Testis (tissue), 5 donors: ENCODE measurements around a stretch of chr11.

DNA sequence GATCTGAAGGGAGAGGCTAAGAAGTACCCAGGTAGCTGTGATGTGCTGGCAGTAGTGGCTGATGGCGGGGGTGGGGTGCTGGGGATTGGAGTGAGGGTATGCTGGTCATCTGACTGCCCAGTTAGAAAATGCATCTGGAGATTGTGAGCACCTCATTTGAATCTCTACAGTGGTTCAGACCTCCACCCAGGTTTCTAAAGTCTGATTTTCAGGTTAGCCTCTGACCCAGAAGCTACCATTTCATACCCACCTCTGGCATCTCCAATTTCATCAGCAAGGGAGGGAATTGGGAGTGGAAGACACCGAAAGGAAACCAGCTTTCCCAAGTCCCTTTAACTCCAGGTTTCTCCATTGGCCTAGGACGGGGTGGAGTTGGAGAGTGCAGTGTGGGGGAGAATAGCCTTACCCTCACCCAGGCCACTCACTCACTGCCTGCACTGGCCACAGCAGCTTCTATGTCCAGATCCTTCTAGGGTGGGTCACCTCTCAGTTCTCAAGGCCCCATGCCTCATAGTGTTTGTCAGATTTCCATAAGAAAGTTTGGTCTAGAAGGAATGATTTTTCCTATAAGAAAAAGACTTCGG, 2.5 kb downstream of the OAF start:
- PRO-cap, 3 experiments, result no peak in any of the 3 experiments
- RAMPAGE, long total RNA, 2 experiments, result no peak in any of the 2 experiments
- RRBS, result no CpG with 5 or more reads among the region's 4 CpGs

DNA sequence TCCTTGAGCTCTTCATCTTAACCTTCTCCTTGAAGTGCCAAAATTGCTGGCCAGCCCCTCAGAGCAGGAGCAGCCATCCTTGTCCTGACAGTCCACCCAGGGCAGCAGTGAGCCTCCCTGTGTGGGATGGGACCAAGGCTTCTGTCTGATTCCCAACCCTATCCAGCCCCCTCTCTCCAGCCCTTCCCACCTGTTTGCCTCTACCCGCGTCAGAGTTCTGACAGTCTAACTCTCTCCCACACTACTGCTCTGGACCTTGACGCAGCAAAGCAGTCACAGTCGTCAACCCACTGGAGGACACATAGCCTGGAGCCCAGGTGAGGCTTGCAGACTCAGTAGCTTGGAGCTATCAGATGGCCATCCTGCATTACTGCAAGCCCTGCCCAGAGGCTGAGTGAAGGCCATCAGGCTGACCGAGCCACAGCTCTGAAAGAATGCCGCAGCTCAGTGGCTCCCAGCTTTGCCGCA, 3.7 kb downstream of the OAF start:
- PRO-cap, 3 experiments, result no peak in any of the 3 experiments
- RAMPAGE, long total RNA, 2 experiments, result no peak in any of the 2 experiments
- RRBS, result no CpG with 5 or more reads among the region's 7 CpGs

GRCh38 chr11:120228813-120229677, 10.9 kb upstream of the POU2F3 start:
- PRO-cap, 3 experiments, result no peak in any of the 3 experiments
- RAMPAGE, long total RNA, 2 experiments, result no peak in any of the 2 experiments
- RRBS, result no CpG with 5 or more reads among the region's 18 CpGs

- PRO-cap, 3 experiments, result no peak in any of the 3 experiments
- RAMPAGE, long total RNA, 2 experiments, result no peak in any of the 2 experiments
- RRBS, result no CpG with 5 or more reads among the region's 2 CpGs
Measured at GRCh38 chr11:120236502-120236876, 3.5 kb upstream of the POU2F3 start.

- PRO-cap, 3 experiments, result no peak in any of the 3 experiments
- RAMPAGE, long total RNA, 2 experiments, result no peak in any of the 2 experiments
- RRBS, result no CpG with 5 or more reads among the region's 23 CpGs
Measured at GRCh38 chr11:120255306-120256094, 15.6 kb downstream of the POU2F3 start.

DNA sequence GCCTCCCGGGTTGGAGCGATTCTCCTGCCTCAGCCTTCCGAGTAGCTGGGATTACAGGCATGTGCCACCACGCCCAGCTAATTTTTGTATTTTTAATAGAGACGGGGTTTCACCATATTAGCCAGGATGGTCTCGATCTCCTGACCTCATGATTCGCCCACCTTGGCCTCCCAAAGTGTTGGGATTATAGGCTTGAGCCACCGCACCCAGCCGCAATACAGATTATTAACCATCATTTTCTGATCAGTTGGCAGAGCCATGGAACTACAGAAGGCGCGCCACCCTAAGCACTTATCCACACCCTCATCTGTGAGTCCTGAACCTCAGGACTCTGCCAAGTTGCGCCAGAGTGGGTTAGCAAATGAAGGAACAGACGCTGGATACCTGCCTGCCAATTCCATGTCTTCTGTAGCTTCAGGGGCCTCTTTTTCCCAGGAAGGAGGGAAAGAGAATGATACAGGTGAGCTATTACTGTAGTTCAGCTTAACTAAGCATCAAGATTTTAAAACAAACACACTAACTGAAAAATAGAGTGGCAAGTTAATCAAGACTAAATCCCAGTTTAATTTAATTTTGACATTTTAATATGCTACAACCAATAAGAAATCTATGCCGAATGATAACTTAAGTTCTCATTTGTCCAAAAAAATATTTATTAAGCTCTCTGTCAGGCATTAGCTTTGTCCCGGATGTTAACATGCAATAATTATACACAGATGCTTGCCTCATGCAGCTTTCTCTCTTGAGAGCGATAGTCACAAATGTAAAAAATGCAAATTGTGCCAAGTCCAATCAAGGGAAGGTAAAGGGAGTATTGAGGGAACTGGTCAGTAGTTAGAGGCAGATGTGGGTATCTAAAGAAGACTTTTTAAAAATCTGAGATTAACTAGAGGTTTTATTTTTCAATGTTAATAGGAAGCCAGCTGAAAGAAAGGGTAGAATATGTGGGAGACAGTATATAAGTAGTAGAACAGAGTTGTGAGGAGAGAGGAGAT, 60.0 kb upstream of the GRIK4 start:
- PRO-cap, 3 experiments, result no peak in any of the 3 experiments
- RAMPAGE, long total RNA, 2 experiments, result no peak in any of the 2 experiments
- RRBS, result no CpG with 5 or more reads among the region's 16 CpGs

DNA sequence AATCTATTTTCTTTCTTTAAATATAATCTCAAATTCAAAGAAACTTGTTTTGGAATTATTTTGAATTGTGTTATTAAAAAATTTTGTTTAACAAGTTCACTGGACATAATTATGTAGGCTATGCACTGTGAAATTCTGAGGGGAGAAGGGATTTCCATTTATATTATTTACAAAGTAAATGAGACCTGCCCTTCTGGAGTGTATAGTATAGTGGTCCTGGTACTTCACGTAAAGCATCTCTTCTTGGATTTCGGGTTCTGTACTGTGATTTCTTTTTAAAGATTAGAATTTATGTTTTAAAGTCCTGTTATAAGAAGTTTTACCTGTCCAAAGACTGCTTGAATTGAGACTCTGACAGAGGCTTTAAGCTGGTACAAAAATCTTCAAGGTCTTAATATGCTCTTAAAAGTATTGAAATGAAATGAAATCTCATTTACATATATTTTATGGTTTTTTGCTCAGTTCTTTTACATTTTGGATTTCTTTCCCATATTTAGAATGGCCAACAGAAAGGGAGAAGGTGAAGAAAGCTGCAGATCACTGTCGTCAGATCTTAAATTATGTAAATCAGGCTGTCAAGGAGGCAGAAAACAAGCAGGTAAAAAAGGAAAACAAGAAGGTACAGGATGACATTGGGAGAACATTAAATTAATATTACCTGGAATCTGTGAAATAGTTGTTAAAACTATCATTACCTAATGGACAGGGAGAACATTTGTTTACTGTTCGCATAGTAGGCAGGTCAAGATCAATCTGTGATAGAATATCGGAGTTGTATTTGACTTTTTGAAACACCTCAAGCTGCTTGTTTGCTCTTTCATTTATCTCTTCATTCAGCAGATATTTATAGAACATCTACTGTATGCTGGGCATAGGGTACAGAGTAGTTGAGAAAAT, 42.5 kb upstream of the GRIK4 start:
- PRO-cap, 3 experiments, result no peak in any of the 3 experiments
- RAMPAGE, long total RNA, 2 experiments, result no peak in any of the 2 experiments
- RRBS, result no CpG with 5 or more reads among the region's 5 CpGs

- PRO-cap, 3 experiments, result peak in 2 of 3 experiments; most common plus-strand start chr11:120511277 (in 2)
- RAMPAGE, long total RNA, 2 experiments, result no peak in any of the 2 experiments
- RRBS, result 2% methylated on average over 18 of the region's 41 CpGs
Measured at GRCh38 chr11:120511078-120511484, 467 bp upstream of the GRIK4 start.

- PRO-cap, 3 experiments, result no peak in any of the 3 experiments
- RAMPAGE, long total RNA, 2 experiments, result no peak in any of the 2 experiments
- RRBS, result 3% methylated on average over 15 of the region's 47 CpGs
Measured at GRCh38 chr11:120511912-120512398, 407 bp downstream of the GRIK4 start.

DNA sequence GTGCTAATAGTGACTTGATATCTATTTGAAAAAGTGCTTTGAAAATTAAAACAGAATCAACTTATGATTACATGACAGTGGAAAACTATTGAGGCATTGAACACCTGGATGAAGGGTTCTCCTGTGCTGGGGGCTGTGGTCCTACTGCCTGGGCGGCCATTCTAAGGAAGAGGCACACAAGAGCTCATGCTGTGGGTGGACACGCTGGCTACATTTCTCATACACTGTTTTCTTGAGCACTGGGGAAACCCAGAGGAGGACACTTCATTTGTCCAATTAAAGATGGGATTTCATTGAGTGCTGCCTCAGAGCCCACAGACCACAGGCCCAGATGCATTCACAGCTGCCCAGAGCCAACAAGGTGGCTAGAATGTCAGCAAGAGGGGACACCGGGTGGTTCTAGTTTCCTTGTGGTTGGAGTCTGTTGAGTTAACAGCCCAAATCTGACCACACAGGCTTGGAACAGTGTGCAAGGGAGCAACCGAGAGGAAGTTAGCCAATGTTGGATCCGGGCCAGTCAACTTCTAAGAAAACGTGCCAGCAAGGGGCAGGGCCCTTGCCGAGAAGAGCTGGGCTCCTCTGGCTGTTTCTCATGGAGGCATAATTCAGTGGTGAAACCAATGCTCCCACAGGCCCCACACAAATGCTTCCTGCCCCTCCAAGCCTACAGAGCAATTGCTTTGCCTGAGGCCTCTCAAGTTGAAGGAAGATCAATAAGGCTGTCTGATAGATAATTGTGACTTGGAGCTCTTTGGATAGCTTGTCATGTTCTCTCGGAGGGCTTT, 35.0 kb upstream of the SORL1 start:
- PRO-cap, 3 experiments, result no peak in any of the 3 experiments
- RAMPAGE, long total RNA, 2 experiments, result no peak in any of the 2 experiments
- RRBS, result 77% methylated on average over 3 of the region's 8 CpGs

DNA sequence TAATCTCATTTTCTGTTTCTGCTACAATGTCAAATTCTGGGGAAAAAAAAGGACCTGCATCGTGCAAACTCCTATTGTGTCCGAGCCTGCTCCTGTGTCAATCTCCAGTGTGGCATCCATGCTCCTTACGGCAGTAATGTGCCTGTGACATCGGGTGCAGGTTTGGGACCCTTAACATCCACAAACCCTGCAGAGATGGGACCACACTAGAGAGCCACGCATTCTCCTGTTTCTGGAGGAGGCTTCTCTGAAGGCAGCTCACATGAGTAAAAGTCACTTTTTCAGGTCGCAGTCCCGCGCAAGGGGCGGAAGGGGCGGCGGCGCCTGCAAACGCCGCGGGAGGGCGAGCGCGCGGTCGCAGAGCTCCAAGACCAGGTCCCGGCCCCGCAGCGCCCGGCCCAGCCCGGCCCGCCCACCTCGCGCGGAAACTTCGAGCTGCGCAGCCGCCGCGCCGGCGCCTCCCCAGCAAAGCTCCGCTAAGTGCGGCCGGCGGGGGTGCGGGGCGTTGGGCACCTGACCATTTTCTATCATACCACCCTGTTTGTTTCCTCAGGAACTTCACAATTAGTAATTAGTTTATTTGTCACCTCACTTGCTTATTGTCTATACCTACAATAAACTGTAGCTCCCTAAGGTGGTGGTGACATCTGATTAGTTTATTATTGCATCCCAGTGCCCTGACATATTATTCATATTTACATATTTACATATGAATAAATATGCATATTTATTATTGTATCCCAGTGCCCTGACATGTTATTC, 25.0 kb upstream of the SORL1 start:
- PRO-cap, 3 experiments, result peak in 2 of 3 experiments; most common plus-strand start position 426 of the sequence (in 1); most common minus-strand start position 410 of the sequence (in 2)
- RAMPAGE, long total RNA, 2 experiments, result no peak in any of the 2 experiments
- RRBS, result 2% methylated on average over 11 of the region's 42 CpGs

- PRO-cap, 3 experiments, result no peak in any of the 3 experiments
- RAMPAGE, long total RNA, 2 experiments, result no peak in any of the 2 experiments
- RRBS, result no CpG with 5 or more reads among the region's 15 CpGs
Measured at GRCh38 chr11:121464155-121465167, 12.3 kb downstream of the SORL1 start.

GRCh38 chr11:121465826-121466474, 13.8 kb downstream of the SORL1 start:
- PRO-cap, 3 experiments, result no peak in any of the 3 experiments
- RAMPAGE, long total RNA, 2 experiments, result no peak in any of the 2 experiments
- RRBS, result 89% methylated on average over 2 of the region's 9 CpGs

GRCh38 chr11:121479867-121480364, 27.8 kb downstream of the SORL1 start:
- PRO-cap, 3 experiments, result no peak in any of the 3 experiments
- RAMPAGE, long total RNA, 2 experiments, result no peak in any of the 2 experiments
- RRBS, result no CpG with 5 or more reads among the region's 6 CpGs

DNA sequence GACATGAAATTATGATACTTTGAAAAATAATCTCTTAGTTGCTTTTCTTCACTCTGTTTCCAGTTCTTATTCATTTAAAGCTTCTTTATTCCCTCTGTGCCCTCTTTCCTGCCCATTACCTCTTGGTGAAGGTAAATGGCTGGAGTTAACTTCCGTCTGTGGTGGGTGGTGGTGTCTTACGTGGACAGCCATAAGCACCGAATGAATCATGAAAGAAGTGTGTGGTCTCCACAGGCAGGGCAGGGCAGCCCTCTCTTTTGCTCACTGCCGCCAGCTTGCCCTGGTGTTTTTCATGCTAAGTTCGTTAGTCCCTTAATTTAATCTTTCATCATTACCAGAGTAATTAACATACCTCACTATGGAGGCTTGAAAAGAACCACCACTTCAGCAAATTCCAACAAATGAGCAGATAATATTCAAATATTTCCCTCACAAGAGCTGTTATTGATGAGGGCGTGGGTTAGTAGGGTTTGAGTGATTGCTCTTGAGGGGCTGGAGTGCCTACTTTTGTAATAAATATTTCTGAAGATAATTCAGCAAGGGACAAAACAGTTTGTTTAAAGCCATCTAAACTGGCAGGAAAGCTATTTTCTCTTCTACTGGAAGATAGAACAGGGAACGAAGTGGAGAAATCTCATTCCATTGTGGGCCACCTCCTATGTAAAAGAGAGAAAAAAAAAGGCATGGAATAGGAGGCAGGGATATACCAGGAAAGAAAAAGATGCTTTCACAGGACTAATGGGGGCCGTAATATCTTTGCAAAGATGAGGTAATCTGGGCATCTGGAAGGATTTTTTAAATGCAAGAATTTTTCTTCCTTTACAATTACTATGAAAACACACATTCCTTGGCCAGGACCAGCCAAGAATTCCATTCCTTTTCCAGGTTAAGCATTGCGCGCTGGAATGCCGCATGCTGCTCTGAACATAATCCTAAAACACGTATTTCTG, 99.6 kb downstream of the SORL1 start:
- PRO-cap, 3 experiments, result no peak in any of the 3 experiments
- RAMPAGE, long total RNA, 2 experiments, result no peak in any of the 2 experiments
- RRBS, result no CpG with 5 or more reads among the region's 12 CpGs

DNA sequence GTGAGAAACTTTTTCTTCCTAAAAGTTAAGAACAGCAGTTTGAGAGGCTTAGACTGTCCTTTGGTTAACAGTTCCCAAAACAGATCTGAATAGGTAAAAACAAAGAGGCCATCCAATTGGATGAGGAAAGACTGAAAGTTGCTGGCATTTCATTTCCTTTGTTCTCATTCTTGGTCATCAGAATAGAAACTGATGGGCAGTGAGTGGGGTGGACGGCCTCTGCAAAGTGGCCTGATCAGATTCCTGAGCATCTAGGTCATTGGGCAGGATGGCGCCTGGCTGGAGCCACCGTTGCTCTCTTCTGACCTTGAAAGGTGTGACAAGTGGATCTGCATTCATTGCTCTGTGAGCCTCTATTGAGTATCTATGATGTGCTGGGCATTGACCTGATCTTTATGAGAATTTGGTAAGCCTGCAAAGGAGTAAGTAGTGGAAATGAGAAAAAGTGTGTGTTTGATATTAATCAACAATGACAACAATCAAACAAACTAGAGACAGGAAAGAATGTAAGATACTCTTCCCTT, 237.2 kb downstream of the SORL1 start:
- PRO-cap, 3 experiments, result no peak in any of the 3 experiments
- RAMPAGE, long total RNA, 2 experiments, result no peak in any of the 2 experiments
- RRBS, result no CpG with 5 or more reads among the region's 3 CpGs

GRCh38 chr11:121722280-121723325, 270.5 kb downstream of the SORL1 start:
- PRO-cap, 3 experiments, result peak in 3 of 3 experiments; most common plus-strand start chr11:121722997 (in 2); most common minus-strand start chr11:121722570 (in 2)
- RAMPAGE, long total RNA, 2 experiments, result no peak in any of the 2 experiments
- RRBS, result 0% methylated on average over 9 of the region's 51 CpGs

GRCh38 chr11:121959484-121959796, 156.6 kb downstream of the BLID start:
- PRO-cap, 3 experiments, result peak in 2 of 3 experiments; most common minus-strand start chr11:121959536 (in 1)
- RAMPAGE, long total RNA, 2 experiments, result no peak in any of the 2 experiments
- RRBS, result no CpG with 5 or more reads among the region's 2 CpGs

- PRO-cap, 3 experiments, result no peak in any of the 3 experiments
- RAMPAGE, long total RNA, 2 experiments, result no peak in any of the 2 experiments
- RRBS, result no CpG with 5 or more reads among the region's 4 CpGs
Measured at GRCh38 chr11:122089929-122090577, 26.0 kb downstream of the BLID start.

DNA sequence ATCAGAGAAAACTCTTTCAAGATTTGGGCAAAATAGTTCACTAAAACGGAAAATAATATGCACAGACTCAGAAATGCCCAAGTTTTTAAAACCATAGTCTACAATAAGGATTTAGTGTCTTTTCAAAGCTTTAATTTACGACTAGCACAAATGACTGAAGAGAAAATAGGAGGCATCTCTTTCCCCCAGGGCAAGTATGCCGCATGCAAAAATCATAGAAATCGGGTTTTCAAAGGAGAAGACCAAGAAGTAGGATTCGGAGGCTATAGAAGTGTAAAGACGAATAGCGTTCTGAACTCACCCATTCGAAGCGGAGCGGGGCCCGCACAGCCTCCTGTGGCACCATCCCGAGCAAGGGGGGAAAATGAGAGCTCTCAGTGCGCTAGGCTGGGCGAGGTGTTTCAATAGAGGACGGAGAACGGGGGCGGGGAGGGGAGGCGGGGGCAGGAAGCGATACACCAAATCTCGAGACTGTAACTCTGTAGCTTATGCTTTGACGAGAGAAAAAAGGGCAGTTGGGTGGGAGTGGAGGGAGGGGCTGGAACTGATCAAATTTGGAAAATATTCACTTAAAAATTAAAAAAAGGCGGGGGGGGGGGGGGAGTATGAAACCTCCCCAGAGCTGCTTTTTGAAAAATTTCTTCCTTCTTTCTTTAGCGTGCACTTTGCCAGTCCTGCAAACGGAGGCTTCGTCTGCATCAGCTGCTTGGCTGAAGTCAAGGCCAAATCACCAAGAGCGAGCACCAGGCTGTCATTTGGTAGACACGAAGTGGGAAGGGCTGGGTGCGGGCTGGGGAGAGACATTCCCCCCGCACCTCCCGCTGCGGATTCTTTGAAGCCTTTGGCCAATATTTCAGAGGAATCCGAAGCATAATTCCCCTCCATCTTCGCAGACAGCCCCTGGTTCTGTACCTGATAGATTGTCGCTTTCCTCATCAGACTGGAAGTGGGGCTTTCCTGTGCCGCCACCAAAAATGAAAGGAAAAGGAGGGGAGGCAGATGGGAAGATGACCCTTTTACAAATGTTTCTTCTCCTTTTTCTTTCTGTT, 15.6 kb downstream of the BLID start:
- PRO-cap, 3 experiments, result peak in 3 of 3 experiments; most common plus-strand start position 489 of the sequence (in 3); most common minus-strand start position 729 of the sequence (in 3)
- RAMPAGE, long total RNA, 2 experiments, result start-site peak on the minus strand in 2 of 2 experiments, centred at positions 372 to 375 of the sequence, 82 to 939 reads per replicate
- RRBS, result no CpG with 5 or more reads among the region's 35 CpGs